Rectum (tissue), 1 donor: ENCODE measurements around the genes SPAST and FAM98A.

- PRO-cap, result no peak
These were observed 1.7 kb upstream of the CAPN13 start for GRCh38 chr2:30808793-30809454.

DNA sequence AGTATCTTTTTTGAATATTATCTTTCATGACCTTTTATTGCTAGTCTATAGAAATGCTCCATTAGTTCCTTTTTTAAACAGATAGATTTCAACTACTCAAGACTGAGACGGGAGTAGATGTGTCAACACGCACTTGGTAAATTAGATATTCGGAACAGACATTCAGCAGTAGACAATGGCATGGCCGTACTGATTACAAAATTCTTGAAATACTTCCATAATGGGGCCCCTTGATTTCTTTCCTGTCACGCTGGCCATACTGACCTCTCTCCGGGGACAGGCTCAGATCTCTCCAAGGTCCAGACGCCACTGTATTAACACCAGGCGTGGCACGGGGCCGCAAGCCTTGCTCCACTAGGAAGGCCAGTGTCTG, 2.5 kb upstream of the EHD3 start:
- PRO-cap, result no peak

- PRO-cap, result no peak
These were observed 15.5 kb upstream of the XDH start for GRCh38 chr2:31430092-31430470.

GRCh38 chr2:31558301-31558744, 22.4 kb downstream of the SRD5A2 start:
- PRO-cap, result no peak

- PRO-cap, result no peak
These were observed 69.6 kb downstream of the MEMO1 start for GRCh38 chr2:31941007-31941872.

GRCh38 chr2:32063213-32064365, at the start of gene SPAST:
Gene SPAST, plus strand, starts transcription at chr2:32063556.
- PRO-cap, result bidirectional peak, plus-strand start at chr2:32063666, minus-strand start at chr2:32063362; bidirectional peak, plus-strand start at chr2:32063995, minus-strand start at chr2:32063833

DNA sequence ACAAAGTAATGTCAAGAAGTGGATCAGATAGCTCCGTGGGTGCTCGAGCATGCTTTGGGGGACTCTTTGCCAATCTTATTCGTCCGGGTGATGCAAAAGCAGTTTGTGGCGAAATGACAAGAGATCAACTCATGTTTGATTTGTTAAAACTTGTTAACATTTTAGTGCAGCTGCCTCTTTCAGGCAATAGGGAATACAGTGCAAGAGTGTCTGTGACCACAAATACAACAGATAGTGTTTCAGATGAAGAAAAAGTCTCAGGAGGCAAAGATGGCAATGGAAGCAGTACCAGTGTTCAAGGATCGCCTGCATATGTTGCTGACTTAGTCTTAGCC, 128.2 kb upstream of the TTC27 start:
- PRO-cap, result no peak

- PRO-cap, result no peak
These were observed 87.4 kb downstream of the TTC27 start for GRCh38 chr2:32715163-32715765.

GRCh38 chr2:32768919-32769694, 141.3 kb downstream of the TTC27 start:
- PRO-cap, result no peak

DNA sequence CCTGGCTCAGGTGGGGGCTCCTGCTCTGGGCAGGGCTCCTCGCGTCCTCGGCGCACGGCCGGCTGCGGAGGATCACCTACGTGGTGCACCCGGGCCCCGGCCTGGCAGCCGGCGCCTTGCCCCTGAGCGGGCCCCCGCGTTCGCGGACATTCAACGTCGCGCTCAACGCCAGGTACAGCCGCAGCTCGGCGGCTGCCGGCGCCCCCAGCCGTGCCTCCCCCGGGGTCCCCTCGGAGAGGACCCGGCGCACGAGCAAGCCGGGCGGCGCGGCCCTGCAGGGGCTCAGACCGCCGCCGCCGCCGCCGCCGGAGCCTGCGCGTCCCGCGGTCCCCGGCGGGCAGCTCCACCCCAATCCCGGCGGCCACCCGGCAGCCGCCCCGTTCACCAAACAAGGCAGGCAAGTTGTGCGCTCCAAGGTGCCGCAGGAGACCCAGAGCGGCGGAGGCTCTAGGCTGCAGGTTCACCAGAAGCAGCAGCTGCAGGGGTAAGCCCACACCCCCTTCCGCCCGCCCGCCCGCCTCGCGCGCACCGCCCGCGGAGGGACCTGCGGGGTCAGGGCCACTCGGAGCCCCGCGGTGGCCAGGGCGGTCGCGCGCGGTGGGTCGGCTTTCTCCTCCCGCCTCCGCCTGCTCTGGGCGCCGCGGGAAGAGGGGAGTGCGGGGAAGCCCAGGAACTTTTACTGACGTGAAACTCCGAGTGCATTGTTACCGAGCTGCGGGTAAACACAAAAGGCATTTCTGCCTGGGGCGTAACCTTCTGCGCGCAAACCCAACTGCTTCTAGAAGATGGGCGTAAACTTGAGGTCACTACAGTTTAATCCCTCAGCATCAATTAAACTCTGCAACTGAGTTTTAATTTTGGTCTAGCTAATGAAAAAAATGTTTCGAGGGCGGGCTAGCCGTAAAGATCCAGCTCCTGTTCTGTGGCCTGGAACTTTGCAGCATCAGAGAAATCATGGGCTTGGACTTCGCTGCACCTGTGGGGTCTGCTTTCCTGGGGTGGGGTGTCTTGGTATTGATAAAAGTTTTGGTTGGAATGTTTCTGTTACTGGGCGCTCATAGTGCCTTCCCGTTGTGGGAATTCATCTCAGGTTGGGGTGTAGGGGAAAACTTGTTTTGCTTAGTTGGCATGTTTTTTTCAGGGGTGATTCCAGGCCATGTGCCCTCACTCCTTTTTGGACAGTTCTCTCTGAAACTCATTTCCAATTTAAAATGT, 989 bp downstream of the LTBP1 start:
- PRO-cap, result bidirectional peak, plus-strand start at position 565 of the sequence, minus-strand start at position 390 of the sequence; unidirectional peak, minus-strand start at position 628 of the sequence

- PRO-cap, result no peak
These were observed 92.1 kb downstream of the LTBP1 start for GRCh38 chr2:33038863-33039277.

- PRO-cap, result no peak
These were observed 131.0 kb downstream of the LTBP1 start for GRCh38 chr2:33077685-33078310.

DNA sequence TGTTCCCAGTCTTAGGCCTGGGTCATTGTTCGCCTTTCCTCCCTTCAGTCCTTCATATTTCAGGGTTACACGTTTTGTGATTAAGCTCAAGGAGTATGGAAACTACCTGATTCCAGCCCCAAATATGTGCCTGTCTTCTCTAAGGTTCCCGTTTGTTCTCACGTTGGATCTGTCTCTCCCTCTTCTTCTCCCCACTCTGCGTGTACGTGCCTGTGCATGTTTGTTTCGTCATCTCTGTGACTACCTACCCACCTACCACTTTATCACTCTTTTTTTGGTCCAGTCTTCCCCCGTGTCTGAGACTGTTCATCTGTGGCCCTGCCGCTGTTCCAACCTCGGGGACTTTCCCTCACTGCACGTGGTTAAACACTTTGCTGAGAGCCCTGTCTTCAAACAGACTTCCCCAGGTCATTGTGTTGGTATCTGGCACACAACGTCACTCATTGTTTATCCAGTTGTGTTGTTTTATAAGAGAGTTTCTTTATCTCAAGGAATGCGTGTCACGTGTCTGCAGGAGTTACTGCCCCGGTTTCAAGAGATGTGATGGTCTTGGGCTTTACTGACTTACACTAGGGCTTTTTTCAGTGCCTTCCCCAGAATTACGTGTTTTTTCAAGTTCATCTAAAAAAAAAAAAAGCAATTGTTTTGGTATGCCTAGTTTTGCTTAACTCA, 262.1 kb upstream of the RASGRP3 start:
- PRO-cap, result no peak

- PRO-cap, result no peak
These were observed 203.1 kb upstream of the RASGRP3 start for GRCh38 chr2:33273260-33273918.

GRCh38 chr2:33300234-33300733, 176.2 kb upstream of the RASGRP3 start:
- PRO-cap, result no peak

- PRO-cap, result no peak
These were observed 37.1 kb upstream of the RASGRP3 start for GRCh38 chr2:33439085-33440037.

DNA sequence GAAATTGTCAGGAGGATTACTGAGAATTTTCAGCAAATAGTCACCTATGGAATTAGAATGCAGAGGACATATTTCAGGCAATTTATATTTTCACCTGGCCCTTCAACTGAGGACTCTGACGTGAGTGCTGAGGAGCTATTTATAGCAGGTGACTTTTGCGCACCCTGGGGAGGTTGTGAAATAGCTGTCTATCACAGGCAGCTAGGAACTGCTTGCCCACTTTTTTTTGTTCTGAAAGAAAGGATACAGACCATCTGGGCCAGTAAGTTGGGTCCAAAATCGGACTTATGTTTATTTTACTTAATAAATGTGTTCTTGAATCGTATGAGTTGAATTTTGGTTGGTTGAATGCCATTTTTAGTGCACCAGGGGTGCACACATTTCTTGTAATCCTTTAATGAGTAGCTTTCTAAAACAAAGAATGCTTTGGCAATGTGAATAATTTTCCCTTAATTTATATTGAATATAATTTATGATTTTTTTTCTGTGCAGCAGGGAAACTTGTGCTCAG, 18.5 kb upstream of the RASGRP3 start:
- PRO-cap, result no peak

GRCh38 chr2:33555028-33555802, 43.9 kb downstream of the FAM98A start:
- PRO-cap, result no peak

GRCh38 chr2:33558581-33559096, 40.5 kb downstream of the FAM98A start:
- PRO-cap, result no peak

- PRO-cap, result bidirectional peak, plus-strand start at chr2:33599571, minus-strand start at chr2:33599275
These were observed at the start of gene FAM98A for GRCh38 chr2:33599130-33600033. Gene FAM98A, minus strand, starts transcription at chr2:33599299.